NT2/D1 (cell line): ENCODE measurements around a stretch of chr1.

- RRBS, 2 experiments, result no CpG with 5 or more reads among the region's 3 CpGs
These were observed 2.5 kb downstream of the BTG2 start for GRCh38 chr1:203307593-203308371.

GRCh38 chr1:203364376-203365235 is 13.7 kb upstream of the FMOD start:
- RRBS, 2 experiments, result no CpG with 5 or more reads among the region's 14 CpGs

DNA sequence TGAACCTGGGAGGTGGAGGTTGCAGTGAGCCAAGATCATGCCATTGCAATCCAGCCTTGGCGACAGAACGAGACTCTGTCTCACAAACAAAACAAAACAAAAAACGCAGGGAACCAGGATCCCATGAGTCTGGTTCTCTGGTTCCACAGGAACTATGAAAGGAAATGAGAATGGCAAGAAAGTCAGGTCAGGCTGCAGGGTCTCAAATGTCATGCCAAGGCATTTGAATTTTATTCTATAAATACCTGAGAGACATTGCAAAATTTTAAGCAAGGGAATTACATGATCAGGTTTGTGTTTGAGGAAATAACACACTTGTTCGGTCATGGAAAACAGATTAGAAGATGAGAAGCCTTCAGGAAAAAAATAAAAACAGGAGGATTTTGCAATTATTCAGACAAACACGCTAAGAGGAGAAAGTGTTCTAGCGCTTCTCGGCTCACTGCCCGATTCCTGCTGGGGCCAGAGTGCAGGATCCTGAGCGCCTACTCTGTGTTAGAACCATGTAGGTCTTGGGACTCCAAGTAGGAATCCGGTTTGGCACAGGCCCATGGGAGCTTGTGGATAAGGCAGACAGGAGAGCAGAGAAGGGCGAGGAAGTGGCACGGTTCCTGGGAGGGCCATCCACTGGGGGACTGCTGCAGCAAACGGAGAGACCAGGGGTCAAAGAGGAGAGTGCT is 8.2 kb upstream of the PRELP start:
- RRBS, 2 experiments, result no CpG with 5 or more reads among the region's 13 CpGs

- RRBS, 2 experiments, result no CpG with 5 or more reads among the region's 10 CpGs
These were observed 625 bp downstream of the PRELP start for GRCh38 chr1:203476009-203476852.

DNA sequence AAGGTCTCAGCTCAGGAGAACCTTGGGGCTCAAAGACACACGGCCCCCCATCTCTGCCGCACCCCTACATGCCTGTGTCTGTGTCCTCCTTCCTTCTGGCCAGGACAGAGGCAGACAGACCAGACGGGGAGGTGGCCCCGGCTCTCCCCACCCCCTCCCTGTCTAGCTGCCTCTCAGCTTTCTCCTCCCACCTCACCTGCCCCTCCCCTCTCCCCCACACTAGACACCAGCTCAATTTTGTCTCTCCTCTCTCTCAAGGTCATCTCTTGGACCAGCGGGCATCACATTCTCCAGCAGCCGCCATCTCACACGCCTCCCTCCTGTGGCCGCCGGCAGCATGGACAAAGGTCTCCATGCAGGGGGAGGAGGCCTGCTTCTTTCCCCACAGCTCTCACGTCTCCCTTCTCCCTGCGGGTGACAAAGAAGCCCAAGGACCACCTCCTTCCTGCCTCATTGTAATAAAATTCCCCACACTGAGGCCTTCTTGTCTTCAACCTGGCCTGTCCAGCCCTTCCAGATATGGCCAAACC is 14.5 kb downstream of the OPTC start:
- RRBS, 2 experiments, result no CpG with 5 or more reads among the region's 11 CpGs

DNA sequence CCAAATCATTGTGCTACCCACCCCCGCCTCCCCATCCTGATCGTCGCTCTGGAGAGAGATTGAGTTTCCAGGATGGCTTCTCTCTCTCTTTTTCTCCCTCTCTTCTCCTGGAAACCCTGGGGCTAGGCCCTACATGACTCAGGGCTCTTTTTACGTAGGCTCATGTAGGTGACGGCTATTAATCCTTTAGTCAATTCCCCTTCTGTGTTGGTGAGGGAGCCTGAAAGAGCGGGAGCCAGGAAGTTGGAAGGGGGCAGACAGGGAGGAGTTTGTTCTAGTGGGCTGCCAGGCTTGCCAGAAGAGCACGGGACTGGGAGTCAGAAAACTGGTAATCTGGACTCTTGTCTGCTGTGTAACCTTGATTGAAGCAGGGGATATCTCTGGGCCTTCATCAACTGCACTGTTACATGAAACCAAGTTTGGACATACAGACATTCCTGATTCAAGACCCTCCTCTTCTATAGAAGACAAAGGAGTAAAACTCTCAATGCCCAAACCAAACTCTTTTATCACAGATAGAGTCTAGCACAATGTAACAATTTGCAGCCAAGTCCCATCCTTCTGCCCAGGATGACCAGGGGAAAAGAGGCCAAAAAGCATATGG is 9.8 kb downstream of the ATP2B4 start:
- RRBS, 2 experiments, result no CpG with 5 or more reads among the region's 7 CpGs

DNA sequence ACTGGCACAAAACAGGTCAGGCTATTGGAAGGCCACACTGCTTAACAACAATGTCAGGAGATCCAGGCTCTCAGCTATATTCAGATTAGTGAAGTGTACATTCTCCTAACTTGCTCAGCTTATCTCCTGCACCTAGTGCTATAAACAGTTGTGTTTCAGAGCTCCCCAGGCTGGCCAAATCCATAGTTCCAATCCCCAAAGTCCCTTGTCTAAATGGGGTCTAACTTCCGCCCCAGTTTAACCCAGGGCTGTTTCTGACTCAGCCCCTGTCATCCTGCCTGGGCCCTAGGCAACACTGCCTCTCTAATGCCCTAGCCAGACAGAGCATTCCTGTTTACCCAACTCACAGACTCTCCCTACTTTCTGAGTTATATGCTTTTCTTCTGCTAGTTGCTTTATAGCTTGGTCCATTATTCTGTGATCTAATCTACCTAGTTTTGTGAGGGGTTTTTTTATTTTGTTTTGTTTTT is 18.4 kb downstream of the ATP2B4 start:
- RRBS, 2 experiments, result no CpG with 5 or more reads among the region's 1 CpG

DNA sequence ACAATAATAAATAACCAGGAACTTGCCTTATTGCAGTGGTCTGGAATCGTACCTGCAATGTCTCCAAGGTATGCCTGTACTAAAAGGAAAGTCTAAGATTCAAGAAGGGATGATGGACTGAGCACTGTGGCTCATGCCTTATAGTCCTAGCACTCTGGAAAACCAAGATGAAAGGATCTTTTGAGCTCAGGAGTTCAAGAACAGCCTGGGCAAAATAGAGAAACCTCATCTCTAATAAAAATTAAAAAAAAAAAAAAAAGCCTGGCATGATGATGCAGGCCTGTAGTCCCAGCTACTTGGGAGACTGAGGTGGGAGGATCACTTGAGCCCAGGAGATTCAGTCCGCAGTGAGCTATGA is 31.5 kb downstream of the ATP2B4 start:
- RRBS, 2 experiments, result no CpG with 5 or more reads among the region's 2 CpGs

- RRBS, 2 experiments, result no CpG with 5 or more reads among the region's 10 CpGs
These were observed 24.0 kb upstream of the LAX1 start for GRCh38 chr1:203740650-203741627.

- RRBS, 2 experiments, result no CpG with 5 or more reads among the region's 9 CpGs
These were observed 6.8 kb downstream of the LAX1 start for GRCh38 chr1:203771748-203772284.

- RRBS, 2 experiments, result under 1 to 2% methylated on average over 13 of the region's 46 CpGs
These were observed 618 bp downstream of the ZBED6 start for GRCh38 chr1:203795785-203796696.

GRCh38 chr1:204041813-204042169 is 31.1 kb upstream of the SOX13 start:
- RRBS, 2 experiments, result no CpG with 5 or more reads among the region's 5 CpGs

DNA sequence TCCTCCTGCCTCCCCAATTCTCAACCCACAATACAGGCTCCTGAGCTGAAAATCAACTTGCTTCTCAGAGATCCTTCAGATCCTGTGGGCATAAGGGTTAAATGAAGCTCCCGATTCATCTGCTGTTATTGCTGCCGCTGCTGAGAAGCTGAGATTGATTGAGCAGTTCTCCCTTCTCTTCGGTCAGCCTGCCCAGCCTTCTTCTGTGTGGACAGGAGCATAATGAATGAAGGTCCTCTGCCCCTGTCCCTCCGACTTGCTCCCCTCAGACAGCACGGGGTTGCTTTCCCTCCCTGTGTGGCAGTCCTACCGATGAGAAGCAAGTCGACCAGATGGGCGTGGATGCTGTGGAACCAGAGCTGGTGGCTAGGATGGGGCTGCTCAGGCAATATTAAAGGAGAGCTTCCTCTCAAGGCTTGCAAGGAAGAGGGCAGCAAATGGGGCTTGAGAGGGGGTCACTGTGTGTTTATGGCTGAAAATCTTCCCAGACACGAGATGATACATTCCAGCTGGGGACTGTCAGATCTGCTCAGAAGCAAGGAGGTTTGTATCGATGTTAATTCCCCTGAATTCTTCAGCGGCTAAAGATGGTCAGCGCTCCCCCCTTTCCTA is 63.9 kb upstream of the GOLT1A start:
- RRBS, 2 experiments, result no CpG with 5 or more reads among the region's 12 CpGs

DNA sequence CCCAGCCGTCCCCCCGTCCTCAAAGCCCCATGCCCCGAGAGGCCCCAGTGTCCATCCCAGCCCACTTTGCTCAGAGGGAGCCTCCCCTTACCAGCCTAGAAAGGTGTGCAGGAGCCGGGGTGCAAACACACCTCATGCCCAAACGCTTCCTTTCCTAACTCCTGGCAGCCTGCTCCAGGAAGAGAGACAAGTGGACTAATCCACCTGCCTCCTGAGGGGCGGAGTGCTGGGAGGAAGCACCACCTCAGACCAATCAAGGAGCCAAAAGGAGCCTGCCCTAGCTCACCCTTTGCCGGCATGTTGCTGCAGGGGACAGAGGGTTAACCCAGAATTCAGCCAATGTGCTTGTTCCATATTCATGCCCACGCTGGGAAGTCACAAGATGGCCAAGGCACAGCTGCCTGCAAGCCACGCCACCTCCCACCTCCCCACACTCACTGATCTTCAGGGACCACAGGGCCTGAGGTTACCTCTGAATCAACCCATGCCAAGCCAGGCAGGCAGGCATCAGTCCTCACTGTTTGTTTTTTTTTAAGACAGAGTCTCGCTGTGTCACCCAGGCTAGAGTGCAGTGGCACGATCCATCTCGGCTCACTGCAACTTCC is 27.8 kb downstream of the PLEKHA6 start:
- RRBS, 2 experiments, result no CpG with 5 or more reads among the region's 12 CpGs

GRCh38 chr1:204357297-204358001 is 2.3 kb downstream of the PLEKHA6 start:
- RRBS, 2 experiments, result no CpG with 5 or more reads among the region's 15 CpGs

DNA sequence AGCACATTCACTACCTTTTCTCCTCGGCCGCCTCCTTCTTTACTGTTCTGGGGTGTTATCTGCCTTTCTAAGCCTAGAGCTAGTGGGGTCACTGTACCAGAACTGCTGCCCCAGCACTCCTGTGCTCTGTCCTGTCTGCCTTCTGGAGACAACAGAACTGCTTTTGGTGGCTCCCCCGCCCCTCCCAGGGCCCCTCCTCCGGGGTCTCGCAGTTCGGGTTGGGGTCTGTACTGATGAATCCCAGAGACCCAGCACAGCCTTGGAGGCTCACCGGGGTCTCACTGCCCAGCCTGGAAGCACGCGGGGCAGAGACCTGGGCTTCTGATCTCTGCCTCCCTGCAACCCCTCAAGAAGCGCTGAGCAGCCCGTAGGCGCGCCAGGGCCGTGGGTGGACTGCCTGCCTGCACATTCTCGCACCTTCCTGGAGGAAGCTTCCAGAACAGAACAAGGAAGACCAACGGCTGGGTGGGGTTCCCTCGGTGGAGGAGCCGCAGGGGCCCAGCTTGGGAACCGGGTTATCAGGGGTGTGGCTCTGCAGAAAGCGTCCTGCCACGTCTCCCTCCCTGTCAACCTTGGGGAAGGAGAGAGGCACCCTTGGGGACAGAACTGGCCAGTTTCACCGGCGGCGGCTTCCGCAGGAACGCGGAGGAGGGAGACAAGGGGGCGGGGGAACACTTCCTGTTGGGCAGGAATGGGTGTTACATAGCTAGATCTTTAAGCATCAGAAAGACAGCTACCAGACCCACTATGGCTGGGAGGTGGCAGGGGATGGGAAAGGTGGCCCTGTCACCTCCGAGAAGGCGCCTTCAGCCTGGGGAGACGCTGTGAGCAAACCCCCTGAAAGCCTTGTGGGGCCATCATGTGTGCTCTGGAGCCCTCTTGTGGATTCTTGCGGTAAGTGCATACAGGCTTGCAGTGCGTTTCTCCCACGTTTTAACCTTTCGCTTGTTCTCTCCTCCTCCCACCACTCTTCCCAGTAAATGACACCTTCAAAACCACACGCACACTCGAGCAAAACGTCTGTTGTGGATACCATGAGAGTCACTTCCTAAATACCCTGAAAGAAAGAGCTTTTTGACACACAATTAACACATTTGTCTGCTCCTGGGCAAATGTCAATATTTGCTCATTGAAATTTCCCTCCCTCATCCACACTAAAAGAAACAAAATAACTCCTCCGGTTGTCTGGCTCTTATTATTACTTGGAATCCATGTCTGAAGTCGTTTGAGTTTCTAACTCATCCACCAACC is 3.7 kb upstream of the PLEKHA6 start:
- RRBS, 2 experiments, result 56 to 72% methylated on average over 7 of the region's 40 CpGs

GRCh38 chr1:204448455-204448967 is 36.9 kb upstream of the PPP1R15B start:
- RRBS, 2 experiments, result no CpG with 5 or more reads among the region's 7 CpGs

DNA sequence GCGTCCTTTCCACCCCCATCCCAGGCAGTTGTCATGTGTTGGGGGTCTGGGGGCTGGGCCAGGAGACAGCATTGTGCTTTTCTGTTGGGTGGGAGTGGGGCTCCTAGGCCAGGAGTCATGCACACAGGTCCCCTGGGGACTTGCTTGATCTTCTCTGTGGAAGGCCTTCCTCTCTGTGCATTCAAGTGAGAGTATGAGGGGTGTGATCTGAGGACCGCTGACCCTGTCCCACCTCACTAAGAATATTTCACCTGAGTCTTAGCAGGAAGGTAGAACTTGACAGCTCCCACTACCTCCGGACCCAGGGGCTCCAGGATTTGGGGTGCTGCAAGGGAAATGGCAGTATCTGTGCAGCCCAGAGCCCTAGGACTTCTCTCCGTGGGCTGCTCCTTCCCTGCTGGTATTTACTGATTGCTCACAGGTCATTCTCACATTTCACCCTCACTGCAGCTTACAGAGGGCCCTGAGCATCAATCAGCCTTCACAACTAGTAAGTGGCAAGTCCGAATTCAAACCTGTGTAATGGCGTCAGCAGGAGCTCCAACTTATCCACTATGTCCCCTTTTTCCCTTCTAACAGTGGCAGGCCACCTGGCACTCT is 32.5 kb downstream of the PIK3C2B start:
- RRBS, 2 experiments, result no CpG with 5 or more reads among the region's 6 CpGs

DNA sequence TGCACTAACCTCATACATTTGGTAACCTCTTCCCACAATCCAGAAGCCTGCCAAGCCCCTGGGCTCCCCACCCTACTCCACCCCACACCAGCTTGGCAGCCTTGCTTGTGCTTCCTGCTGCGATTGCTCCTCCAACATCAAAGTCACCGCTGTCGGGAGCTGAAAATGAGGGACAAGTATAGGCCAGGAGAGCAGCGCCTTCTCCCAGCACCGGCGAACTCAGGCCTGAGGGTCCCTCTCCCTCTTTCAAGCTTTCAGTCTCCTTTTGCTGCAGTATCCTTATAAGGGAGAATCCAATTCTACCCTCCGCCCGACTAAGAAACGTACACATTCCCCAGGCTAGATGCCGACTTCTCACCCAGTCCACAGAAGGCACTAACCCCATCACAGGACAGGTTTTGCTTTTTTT is 1.0 kb downstream of the PIK3C2B start:
- RRBS, 2 experiments, result no CpG with 5 or more reads among the region's 10 CpGs

DNA sequence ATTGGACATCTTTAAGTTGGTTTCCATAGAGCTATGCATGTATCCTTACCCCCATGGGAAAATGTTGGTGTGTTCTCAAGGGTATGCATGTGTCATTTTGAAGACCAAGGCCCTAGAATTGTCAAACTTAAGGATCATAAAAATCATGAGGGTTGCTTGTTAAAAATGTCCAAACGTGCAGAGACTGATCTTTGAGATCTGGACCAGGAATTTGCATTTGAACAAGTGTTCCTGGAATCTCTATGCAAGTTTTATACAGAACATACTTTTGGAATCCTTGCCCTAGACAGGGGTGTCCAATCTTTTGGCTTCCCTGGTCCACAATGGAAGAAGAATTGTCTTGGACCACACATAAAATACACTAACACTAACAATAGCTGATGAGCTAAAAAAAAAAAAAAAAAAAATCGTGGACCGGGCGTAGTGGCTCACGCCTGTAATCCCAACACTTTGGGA is 35.4 kb downstream of the MDM4 start:
- RRBS, 2 experiments, result no CpG with 5 or more reads among the region's 5 CpGs